ENCODE data around the genes FAM3D and C3orf14.

GRCh38 chr3:58666538-58667112 lies at the start of gene FAM3D:
FAM3D (minus strand) TSS chr3:58666774.
- PRO-cap, result no peak

GRCh38 chr3:58785106-58785422 lies 118.5 kb upstream of the FAM3D start:
- PRO-cap, result no peak

DNA sequence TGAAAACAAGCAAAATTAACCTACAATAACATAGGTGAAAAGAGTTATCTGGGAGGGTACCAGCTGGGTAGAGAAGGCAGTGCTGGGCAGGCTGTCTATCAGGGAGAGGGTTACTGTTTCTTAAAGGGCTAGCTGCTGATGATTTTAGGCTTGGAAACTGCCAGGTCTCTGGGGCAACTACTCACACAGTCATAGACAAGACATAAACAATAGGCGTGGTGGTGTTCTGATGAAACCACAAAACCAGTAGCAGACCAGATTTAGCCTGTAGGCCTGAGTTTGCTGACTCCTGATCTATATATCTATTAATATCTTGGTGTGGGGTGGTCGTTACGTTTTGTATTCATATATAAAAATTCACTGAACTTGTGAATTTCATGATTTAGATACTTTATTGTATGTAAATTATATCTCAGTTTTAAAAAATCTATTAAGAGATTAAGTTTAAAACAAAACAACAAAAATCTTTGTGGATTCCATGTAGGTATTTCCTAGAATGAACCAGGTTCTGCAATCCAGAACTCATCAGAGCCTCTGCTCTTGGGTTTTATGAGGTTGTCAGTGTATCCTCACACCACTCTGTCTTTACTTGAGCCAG lies 374.9 kb upstream of the CFAP20DC start:
- PRO-cap, result no peak

GRCh38 chr3:59435931-59436472 lies 386.2 kb upstream of the CFAP20DC start:
- PRO-cap, result no peak

GRCh38 chr3:59444153-59444735 lies 394.4 kb upstream of the CFAP20DC start:
- PRO-cap, result no peak

GRCh38 chr3:59654022-59654387 lies 604.2 kb upstream of the CFAP20DC start:
- PRO-cap, result no peak

GRCh38 chr3:60319518-60319991 lies 931.7 kb downstream of the FHIT start:
- PRO-cap, result no peak

DNA sequence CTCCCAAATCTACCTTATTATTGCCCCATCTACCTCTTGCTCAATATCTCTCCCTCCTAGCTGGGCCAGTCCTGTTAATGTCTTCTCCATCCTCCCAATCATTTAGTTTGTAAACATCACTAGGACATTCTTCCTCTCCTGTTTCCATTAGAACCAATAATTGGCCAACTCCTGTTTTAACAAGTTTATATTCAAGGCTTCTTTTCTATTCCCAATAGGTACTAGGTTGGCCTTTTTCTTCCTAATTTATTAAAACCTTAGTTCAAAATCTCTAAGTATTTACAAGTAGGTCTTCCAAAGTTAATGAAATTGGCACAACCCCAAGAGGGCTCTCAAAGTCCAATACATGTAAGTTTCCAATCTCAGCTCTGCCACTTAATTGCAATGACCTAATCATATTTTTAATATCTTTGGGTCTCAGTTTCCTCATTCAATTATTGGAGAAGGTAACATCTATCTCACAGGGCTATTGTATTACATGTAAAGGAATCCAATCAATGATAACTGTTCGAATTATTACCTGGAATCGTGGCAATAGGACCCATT lies 823.4 kb downstream of the FHIT start:
- PRO-cap, result no peak

GRCh38 chr3:61683270-61683599 lies 121.9 kb downstream of the PTPRG start:
- PRO-cap, result no peak

DNA sequence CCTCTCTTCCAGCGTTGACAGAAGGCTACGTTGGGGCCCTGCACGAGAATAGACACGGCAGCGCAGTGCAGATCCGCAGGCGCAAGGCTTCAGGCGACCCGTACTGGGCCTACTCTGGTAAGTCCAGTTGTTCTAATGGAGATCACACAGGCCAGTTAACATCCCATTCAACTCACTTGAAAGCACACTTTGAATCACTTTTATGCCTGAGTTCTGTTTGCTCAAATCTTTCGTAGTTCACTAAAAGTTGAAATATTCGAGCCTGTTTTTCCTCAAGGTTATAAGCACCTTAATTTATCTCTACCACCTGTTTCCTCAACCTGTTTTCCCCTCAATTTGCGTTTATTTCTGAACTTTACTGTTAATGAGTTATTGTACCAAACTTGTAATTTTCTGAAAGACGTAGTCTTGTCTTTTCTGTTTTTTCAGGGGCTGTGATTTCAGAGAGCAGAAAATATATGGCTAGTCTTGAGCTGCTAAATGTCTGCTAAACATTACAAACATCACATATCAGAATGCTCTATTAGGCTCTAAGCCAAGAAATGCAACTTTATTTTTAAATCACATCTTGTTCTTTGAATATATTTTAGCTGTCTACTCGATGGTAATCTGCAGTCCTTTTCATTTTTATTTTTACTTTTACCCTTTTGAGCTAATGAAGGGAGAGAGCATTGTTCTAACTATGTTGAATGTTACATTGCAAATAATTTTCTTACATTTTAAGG lies 187.7 kb downstream of the PTPRG start:
- PRO-cap, result no peak

- PRO-cap, result no peak
Observed at GRCh38 chr3:61797479-61798039, 236.2 kb downstream of the PTPRG start.

GRCh38 chr3:61808419-61809603 lies 247.4 kb downstream of the PTPRG start:
- PRO-cap, result no peak

DNA sequence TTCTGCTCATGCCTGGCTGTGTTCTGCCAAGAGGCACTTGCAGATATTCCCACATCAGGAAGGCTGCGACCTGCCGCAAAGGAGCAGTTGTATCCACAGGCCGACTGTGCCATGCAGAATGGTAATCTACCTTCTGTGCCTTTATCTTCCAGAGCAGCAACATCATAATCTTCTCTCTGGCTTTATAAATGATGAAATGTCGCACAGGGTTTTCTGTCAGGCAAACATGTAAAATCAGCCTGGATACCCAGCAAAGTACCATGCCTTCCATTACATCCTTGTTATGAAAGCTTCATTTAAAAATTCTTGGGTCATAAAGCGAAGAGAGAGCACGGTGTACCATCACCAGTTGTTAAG lies 224.0 kb upstream of the C3orf14 start:
- PRO-cap, result no peak

GRCh38 chr3:62318627-62319901 lies at the start of gene C3orf14:
C3orf14 (plus strand) TSS chr3:62319022.
- PRO-cap, result bidirectional peak, plus-strand start at chr3:62319072, minus-strand start at chr3:62318892

GRCh38 chr3:63051925-63052410 lies 176.8 kb upstream of the CADPS start:
- PRO-cap, result no peak

DNA sequence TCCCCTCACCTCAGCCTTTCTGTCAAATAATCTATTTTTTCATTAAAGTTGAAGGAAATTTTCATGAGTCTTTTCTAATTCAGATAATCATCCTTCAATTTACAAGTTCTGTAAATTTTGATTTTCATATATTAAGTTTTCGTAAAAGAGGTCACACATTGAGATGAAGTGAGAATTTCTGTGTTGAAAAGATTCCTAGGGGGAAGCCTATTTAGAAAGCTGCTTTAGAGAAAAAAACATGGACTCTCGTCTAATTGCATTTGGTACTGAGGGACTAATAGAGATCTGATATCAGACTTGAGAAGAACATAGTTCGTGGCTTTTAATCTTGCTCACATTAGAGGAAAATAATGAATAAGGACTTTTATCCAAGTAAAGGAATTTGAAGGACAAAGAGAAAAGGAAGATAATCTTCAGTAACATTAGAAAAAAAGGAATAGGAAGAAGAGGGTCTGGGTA lies 29.5 kb downstream of the SYNPR start:
- PRO-cap, result no peak

- PRO-cap, result no peak
Observed at GRCh38 chr3:63644884-63645405, 7.5 kb upstream of the SNTN start.

- PRO-cap, result no peak
Observed at GRCh38 chr3:64355173-64355915, 130.1 kb upstream of the PRICKLE2 start.

DNA sequence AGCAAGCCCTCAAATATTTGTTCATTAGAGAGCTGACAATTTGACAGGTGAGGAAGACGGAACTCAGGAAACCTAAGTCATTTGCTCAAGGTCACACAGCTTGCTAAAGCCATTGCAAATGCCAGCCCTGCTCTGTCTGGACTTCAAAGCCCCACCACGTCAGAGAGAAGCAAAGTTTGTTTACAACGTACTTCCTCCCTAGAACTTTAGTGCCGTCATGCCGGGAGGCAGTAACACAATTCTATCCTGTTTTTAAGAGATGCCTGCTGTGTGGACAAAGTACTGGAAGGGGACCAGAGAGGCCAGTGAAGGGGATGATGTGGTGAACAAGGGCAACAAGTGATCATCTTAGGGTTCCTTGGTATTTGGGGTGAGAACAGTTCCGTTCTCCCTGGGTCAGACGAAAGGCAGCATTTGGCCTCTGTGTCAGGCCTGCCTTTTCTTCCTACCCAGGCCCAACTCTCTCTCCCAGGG lies 216.7 kb upstream of the PRICKLE2 start:
- PRO-cap, result no peak

- PRO-cap, result no peak
Observed at GRCh38 chr3:64533241-64534231, 154.3 kb downstream of the ADAMTS9 start.